Endothelial cell of umbilical vein (primary cell): ENCODE measurements around the genes SPATA31A7 and PGM5.

DNA sequence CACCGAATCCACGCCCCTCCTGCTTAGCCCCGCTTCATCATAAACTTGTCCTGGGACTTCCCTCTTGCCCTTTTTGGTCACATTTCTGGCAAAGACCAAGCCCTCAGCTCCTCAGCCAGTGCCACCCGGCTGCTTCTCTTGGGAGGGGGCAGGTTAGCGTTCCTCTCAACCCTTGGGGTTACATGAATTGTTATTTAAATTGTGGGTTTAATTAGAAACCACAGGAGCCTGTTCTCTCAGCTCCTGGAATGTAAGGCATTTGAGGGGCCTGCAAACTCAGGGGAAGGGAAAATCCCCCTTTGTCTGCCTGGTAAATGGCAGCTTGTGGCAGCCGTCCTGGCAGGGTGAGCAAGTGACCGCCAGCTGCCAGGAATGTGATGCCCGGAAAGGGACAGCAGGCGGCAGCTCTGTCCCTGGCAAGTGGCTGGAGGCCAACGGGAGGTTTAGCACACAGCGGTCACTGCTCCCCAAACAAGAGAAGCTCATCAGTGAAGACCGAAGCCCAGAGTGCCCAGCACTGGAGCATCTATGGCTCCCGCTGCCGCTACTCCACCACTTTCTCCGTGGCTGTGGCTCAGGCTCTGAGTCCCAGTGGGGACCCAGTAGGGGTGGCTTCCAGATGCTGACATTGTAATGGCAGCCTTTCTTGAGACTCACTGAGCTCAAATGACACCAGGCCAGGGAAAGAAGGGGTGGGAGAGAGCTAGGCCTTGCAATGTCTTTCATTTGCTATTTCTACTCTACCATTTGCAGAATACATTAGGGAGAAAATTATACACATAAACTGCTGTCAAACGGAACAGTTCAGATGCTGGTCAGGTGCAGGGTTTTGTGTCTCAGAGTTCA, 51.7 kb downstream of the SHB start:
- PRO-cap, result no peak
CAGE:
- cytosol, long polyA minus RNA, result no peak
- cytosol, long polyA plus RNA, result no peak
- long polyA plus RNA, result no peak
- nucleus, long polyA minus RNA, result no peak
- nucleus, long polyA plus RNA, result no peak

DNA sequence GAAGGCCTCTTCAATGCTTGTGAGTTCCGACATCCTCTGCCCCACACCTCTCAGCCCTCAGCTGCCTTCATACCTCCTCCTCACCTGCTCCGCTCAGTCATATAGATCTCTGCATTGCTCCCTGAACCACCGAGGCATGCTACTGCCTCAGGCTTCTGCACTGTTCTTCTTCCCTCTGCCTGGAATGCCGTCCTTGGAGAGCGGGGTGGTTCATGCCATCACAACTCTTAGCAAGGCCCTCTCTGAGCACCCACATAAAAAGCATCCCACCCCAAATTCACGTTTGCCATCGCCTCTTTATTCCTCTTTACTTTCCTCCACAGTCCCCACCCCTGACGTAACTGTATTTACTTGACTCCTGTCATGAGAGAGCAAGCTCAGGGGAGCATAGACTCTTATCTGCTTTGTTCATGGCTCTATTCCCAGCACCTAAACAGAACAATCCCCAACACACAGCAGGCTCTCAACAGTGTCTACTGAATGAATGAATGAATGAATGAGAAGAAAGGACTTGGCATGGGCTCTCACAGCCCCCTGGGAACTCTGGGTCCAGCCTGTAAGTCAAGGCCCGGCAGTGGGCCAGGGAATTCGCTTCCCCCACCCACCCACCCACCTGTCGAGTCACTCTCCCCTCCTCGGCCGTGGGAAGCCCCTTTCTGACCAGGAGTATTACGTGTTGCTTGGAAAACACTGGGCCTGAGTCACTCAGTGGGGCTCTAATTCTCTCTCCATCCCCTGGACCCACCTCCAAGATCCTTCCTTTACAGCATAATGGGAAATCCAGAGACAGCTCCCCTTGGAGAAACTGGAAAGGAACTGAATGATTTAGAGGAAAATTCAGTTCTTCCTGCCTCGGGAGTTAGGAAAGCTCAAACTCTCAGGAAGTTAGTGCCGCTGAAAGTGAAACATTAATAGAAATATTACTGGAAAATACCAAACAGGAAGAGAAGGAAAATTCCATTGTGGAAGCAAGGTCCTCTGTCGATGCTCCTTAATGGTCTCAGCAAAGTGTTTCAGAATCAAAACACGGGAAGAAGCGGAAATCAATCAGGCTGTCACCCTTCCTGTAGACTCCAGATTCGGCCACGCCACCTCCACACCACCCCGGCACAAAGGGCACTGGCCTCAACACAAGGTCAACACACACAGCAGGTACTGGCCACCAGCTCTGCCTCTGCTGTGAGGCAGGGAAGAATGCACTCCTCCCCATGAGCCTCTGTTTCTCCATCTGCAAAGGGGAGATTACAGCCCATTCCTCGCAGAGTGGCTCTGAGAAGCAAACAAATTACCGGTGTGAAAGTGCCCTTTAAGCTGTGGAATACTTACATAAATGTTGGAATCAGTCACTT, 9.9 kb downstream of the SHB start:
- PRO-cap, result bidirectional peak, plus-strand start at position 943 of the sequence, minus-strand start at position 658 of the sequence; unidirectional peak, minus-strand start at position 996 of the sequence
CAGE:
- cytosol, long polyA minus RNA, result no peak
- cytosol, long polyA plus RNA, result no peak
- long polyA plus RNA, result no peak
- nucleus, long polyA minus RNA, result no peak
- nucleus, long polyA plus RNA, result no peak

GRCh38 chr9:38074229-38074769, 5.3 kb upstream of the SHB start:
- PRO-cap, result bidirectional peak, plus-strand start at chr9:38074562, minus-strand start at chr9:38074417
CAGE:
- cytosol, long polyA minus RNA, result no peak
- cytosol, long polyA plus RNA, result no peak
- long polyA plus RNA, result no peak
- nucleus, long polyA minus RNA, result start-site peak on the minus strand at chr9:38074402-38074457, 69 reads; start-site peak on the plus strand at chr9:38074556-38074562, 21 reads
- nucleus, long polyA plus RNA, result no peak

DNA sequence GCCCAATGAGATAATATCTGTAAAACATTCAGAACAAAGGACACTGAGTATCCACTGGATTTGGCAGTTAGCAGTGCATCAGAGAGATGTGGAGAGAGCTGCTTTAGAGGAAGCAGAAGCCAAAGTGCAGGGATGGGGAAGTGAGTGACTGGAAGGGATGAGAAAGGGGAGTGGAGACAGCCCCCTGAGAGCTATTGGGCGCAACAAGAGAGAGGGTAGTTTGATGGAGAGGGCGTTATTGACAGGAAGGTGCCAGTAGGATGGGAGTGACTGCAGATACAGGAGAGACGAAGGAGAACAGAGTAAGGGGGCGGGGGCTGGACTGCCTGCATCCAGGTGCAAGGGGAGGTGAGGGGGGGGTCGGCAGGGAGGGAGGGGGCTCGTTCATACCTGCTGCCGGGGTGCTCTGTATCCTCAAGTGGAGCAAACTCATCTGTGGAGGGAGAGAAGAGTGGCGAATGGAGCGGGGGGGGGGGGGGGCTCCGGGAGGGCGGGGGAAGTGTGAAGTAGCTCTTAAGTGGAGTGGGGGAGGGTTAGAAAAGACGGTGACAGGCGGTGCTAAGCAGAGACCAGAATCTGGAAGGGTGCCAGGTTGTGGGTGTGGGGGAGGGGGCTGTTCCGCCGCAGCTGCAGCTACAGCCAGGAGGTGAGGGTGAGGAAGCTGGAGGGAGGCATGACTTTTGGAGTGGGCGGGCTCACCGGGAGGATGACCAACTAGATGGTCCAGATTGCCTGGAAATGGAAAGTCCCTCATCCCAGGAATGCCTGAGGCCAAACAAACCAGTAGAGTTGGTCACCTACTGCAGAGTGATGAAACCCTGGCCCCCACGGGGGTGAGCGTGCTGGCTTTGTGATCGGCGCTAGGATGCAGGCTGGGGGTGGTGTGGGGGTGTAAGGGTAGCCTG, 157.8 kb upstream of the SHB start:
- PRO-cap, result no peak
CAGE:
- cytosol, long polyA minus RNA, result no peak
- cytosol, long polyA plus RNA, result no peak
- long polyA plus RNA, result no peak
- nucleus, long polyA minus RNA, result no peak
- nucleus, long polyA plus RNA, result no peak

DNA sequence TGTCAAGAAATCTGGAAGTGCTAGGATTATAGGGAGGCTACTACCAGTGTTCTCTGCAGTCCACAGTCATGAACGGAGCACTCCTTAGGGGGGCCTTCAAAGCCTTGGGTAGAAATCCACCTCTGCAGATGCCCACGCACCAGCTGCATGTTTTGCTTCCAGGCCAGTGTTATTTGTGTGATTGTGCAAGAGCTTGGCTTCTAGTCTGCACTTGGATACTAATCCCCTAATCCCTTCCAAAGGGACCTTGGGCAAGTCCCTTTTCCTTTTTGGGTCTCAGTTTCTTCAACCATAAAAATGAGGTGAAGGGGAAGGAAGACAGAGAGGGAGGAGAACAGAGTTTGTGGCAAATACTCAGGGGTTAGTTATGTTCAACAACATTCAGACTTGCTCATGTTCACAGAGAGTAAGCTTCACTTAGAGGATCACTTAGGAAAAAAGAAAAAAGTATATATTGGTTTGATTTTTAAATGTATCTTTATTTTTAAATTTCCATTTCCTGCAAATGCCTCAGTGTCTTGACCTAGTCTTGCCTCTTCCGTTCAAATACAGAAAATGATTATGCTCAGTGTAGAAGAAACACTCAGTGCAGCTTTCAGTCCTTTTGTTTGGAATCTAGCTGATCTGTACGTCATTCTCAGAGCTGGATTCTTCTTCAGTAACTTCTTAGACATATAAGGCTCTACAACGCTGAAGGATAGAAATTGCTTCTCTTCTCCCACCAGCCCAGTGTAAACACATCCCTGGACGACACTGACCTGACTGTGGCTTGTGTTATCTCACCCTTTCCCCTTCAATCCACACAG, 3.4 kb upstream of the ALDH1B1 start:
- PRO-cap, result no peak
CAGE:
- cytosol, long polyA minus RNA, result no peak
- cytosol, long polyA plus RNA, result no peak
- long polyA plus RNA, result no peak
- nucleus, long polyA minus RNA, result no peak
- nucleus, long polyA plus RNA, result no peak

DNA sequence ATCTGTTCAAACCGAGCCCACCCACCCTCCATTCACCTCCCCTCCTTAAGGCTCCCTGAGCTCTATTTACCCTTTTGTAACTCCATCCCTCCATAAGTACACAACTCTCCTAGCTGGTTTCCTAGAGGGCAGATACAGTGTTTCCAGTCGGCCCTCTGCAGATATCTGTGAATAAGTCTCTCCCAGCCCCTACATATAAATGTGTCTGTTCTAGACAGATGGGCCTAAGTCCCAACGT, 461.8 kb upstream of the ZNG1F start:
- PRO-cap, result no peak
CAGE:
- cytosol, long polyA minus RNA, result no peak
- cytosol, long polyA plus RNA, result no peak
- long polyA plus RNA, result no peak
- nucleus, long polyA minus RNA, result no peak
- nucleus, long polyA plus RNA, result no peak

DNA sequence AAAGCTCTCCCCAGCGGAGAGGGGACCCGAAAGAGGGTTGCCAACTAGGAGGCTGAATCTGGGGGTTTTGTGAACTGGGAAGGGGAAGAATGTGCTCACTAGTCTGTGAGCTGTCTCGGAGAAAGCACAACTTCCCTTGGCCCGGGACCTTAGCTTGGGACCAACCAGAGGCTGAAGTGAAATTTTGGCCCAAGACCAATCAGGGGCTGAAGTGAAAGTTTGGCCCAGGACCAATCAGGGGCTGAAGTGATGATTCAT, 388.3 kb downstream of the CNTNAP3B start:
- PRO-cap, result bidirectional peak, plus-strand start outside the sequence, minus-strand start at position 134 of the sequence
CAGE:
- cytosol, long polyA minus RNA, result no peak
- cytosol, long polyA plus RNA, result no peak
- long polyA plus RNA, result no peak
- nucleus, long polyA minus RNA, result no peak
- nucleus, long polyA plus RNA, result no peak

- PRO-cap, result no peak
CAGE:
- cytosol, long polyA minus RNA, result no peak
- cytosol, long polyA plus RNA, result no peak
- long polyA plus RNA, result no peak
- nucleus, long polyA minus RNA, result no peak
- nucleus, long polyA plus RNA, result no peak
Observed at GRCh38 chr9:61189652-61190188, at the start of gene SPATA31A7. TSS of gene SPATA31A7 (plus strand) at chr9:61190036.

DNA sequence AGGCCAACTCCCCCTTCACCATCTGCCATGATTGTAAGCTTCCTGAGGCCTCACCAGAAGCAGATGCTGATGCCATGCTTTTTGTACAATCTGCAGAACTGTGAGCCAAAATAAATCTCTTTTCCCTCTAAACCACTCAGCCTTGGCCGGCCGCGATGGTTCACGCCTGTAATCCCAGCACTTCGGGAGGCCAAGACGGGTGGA, 1480.4 kb downstream of the SPATA31A7 start:
- PRO-cap, result no peak
CAGE:
- cytosol, long polyA minus RNA, result no peak
- cytosol, long polyA plus RNA, result no peak
- long polyA plus RNA, result no peak
- nucleus, long polyA minus RNA, result no peak
- nucleus, long polyA plus RNA, result no peak

DNA sequence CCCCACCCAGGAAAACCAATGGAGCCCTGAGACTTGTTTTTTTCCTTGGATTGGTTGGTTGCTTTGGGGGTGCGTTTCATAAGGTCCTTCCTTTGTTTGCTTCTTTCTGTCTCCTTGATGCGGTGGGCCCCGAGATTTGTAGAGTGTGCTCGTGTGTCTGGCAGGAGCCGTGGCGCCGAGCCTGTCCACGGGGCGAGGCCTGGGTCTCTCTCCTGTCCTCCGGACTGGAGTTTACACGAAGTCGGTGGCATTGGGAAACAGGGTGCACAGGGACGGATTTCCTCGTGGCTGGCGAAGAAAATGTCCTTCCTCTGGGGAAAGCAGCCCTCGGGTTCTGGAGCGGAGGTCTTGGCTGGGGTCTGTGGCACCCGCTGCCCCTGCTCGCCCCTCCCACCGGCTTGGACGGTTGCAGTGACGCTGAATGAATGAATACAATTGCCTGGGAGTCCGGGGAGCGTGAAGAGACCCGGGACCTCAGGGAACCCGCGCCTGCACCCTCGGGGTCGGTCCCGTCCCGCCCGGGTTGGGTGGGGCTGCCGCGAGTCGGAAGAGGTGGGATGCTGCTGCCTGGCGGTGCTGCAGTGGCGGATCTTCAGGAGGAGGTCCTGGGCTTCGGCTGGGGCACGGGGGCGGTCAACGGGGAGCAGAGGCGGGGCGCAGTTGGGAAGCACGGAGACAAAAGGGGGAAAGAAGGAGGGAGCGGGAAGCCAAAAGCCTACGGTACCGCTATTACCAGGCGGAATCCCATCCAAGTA, 1611.9 kb downstream of the SPATA31A7 start:
- PRO-cap, result unidirectional peak, plus-strand start at position 434 of the sequence; unidirectional peak, plus-strand start at position 581 of the sequence; unidirectional peak, plus-strand start at position 678 of the sequence
CAGE:
- cytosol, long polyA minus RNA, result no peak
- cytosol, long polyA plus RNA, result no peak
- long polyA plus RNA, result no peak
- nucleus, long polyA minus RNA, result start-site peak on the plus strand centred at position 459 of the sequence, 5 bp wide, 34 reads
- nucleus, long polyA plus RNA, result no peak

- PRO-cap, result unidirectional peak, plus-strand start at chr9:62898183
CAGE:
- cytosol, long polyA minus RNA, result no peak
- cytosol, long polyA plus RNA, result no peak
- long polyA plus RNA, result no peak
- nucleus, long polyA minus RNA, result no peak
- nucleus, long polyA plus RNA, result no peak
Observed at GRCh38 chr9:62897162-62898474, 1707.8 kb downstream of the SPATA31A7 start.

DNA sequence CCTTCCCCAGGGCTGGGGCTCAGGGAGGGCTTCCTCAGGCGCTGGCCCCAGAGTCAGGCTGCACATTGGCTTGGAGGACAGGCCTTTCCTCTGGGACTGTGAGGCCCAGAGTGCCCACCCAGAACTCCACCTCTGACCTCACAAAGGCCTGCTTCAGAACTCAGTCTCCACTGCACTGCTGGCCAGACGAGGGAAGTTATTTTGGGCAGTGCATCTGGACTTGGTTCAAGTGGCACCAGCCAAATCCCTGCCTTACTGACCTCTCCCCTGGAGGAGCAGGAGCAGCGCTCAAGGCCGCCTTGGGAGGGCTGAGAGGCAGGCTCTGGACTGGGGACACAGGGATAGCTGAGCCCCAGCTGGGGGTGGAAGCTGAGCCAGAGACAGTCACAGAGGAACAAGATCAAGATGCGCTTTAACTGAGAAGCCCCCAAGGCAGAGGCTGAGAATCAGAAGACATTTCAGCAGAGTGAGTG, 140.3 kb downstream of the FOXD4L4 start:
- PRO-cap, result no peak
CAGE:
- cytosol, long polyA minus RNA, result no peak
- cytosol, long polyA plus RNA, result no peak
- long polyA plus RNA, result no peak
- nucleus, long polyA minus RNA, result no peak
- nucleus, long polyA plus RNA, result no peak

DNA sequence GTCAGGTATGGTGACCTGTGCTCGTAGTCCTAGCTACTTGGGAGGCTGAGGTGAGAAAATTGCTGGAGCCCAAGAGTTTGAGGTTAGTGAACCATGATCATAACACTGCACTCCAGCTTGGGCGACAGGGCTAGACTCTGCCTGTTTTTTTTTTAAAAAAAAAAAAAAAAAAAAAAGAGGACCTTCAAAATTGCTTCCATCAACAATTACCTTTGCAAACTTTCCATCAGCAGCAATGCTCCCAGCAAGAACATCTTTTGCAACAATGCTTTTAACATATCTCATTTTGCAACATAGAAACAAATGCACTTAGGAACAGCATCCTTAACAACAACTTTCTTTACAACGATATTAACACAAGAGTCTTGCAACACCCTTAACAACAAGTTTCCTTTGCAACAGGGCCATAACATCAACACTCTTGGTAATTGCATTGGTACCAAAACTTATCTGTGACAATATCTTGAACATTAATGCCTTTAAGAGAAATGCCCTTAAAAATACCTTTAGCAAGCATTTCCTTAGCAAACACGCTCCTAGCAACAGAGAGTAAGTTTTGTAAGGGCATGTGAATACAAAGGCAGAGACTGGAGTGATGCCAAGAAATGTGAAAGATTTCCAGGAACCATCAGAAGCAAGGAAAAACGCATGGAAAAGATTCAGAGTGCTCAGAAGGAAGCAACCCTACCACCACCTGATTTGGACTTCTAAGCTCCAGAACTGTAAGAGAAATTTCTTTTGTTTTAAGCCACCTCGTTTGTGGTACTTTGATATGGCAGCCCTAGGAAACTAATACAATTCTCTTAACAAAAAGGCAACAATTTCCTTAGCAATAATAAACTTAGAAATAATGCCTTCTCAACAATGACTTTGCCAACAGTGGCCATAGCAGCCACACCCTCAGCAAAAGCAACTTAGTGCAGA, 42.1 kb downstream of the ZNF658 start:
- PRO-cap, result no peak
CAGE:
- cytosol, long polyA minus RNA, result no peak
- cytosol, long polyA plus RNA, result no peak
- long polyA plus RNA, result no peak
- nucleus, long polyA minus RNA, result no peak
- nucleus, long polyA plus RNA, result no peak

- PRO-cap, result no peak
CAGE:
- cytosol, long polyA minus RNA, result no peak
- cytosol, long polyA plus RNA, result no peak
- long polyA plus RNA, result no peak
- nucleus, long polyA minus RNA, result no peak
- nucleus, long polyA plus RNA, result no peak
Observed at GRCh38 chr9:68355940-68356480, 401 bp upstream of the PGM5 start.

DNA sequence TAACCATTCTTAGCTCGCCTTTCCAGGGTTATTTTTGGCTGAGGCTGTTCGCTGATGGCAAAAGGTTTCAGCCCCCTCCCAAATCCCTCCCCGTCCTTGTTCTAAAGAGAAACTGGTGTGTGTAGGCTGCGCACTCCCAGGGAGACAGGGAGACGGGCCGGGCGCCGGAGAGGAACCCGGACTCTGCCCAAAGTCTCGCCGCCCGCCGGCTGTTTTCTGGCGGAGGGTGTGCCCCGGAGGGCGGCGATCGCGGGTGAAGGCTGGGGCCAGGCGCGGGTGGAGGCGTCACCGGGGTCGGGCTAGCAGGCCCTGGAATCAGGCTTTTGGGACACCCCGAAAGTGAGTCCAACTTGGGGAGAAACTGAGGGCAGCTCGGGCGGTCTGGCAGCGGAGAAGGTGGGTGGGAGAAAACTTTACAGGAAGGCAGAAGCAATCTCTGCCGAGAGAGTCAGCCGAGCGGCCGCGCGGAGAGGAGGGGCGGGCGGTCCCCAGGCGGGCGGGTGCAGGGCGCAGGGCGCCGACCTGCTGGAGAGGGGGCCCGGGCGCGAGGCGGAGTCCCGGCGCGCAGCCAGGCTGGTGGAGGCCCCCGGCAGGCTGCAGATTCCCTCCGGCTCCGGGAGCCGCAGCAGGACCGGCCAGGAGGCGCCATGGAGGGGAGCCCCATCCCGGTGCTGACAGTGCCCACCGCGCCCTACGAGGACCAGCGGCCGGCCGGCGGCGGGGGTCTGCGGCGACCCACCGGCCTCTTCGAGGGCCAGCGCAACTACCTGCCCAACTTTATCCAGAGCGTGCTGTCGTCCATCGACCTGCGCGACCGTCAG, at the start of gene PGM5:
Gene PGM5, plus strand, starts transcription at position 131 of the 821 bp plus-strand sequence.
- PRO-cap, result no peak
CAGE:
- cytosol, long polyA minus RNA, result no peak
- cytosol, long polyA plus RNA, result no peak
- long polyA plus RNA, result no peak
- nucleus, long polyA minus RNA, result no peak
- nucleus, long polyA plus RNA, result no peak

DNA sequence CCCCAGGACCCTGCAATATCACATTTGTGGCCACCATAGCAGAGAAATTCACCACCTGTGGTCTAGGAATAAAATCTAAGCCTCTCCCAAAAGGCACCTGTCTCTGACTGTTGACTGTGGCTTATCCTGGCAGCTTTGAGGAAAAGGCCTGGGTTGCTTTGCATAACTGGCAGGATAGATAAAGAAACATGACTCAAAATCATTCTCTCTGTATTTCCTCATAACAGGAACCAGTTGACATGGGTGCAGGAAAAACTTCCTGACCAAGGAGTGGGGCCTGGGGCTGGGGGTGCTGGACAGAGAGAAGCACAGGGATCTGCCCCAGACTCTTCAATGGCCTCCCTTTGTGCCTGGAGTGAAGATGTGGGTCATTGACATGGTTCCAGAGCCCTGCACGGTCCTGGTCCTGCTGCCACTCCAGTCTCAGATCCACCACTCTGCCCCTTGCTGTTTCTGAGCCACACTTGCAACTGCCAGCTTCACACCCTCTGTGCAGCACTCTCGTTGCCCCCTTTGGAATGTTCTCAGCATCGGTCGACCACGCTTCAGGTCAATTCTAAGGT, 10.0 kb downstream of the PIP5K1B start:
- PRO-cap, result no peak
CAGE:
- cytosol, long polyA minus RNA, result no peak
- cytosol, long polyA plus RNA, result no peak
- long polyA plus RNA, result no peak
- nucleus, long polyA minus RNA, result no peak
- nucleus, long polyA plus RNA, result no peak

GRCh38 chr9:68904160-68904994, 109.5 kb downstream of the PRKACG start:
- PRO-cap, result no peak
CAGE:
- cytosol, long polyA minus RNA, result no peak
- cytosol, long polyA plus RNA, result no peak
- long polyA plus RNA, result no peak
- nucleus, long polyA minus RNA, result no peak
- nucleus, long polyA plus RNA, result no peak

DNA sequence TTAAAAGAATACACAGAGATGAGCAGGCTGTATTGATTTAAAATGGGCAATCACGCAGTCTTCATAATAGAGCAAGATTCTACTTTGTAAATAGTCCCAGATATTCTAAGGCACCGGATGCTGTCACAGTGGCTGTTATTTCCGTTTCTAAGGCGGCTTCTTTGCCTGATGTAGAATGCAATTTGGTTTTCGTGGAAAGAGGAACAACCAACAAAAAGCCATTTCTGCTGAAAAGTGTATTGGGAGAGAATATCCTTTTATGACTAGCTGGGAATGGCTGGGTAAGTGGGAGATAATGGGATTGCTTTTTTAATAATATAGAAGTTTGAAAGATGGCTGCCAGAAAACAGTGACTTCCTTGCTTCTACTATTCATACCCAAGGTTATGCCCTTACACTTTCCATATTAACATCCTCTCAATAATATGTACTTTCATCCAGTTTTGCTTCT, 17.4 kb downstream of the PRKACG start:
- PRO-cap, result no peak
CAGE:
- cytosol, long polyA minus RNA, result no peak
- cytosol, long polyA plus RNA, result no peak
- long polyA plus RNA, result no peak
- nucleus, long polyA minus RNA, result no peak
- nucleus, long polyA plus RNA, result no peak

DNA sequence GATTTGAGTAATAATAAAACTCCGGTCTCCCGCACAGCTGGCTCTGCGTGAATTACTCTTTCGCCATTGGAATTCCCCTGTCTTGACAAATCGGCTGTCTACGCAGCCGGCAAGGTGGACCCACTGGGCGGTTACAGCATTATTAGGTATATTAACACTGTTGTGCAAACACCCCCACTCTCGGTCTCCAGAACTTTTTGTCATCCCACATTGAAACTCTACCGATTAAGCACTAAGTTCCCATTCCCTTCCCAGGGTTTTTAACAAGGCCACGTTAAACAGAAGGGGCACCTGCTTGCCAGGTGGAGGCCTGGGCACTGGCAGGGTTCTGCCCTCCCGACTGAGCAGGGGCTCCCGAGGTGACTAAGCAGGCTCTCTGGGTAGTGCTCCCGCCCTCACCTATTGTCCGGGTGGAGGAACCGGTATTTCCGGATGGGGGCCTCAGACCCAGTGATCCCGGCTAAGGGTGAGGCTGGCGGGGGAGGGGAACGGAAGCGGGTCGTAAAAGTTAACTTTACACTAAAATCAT, 53.6 kb upstream of the TJP2 start:
- PRO-cap, result no peak
CAGE:
- cytosol, long polyA minus RNA, result no peak
- cytosol, long polyA plus RNA, result no peak
- long polyA plus RNA, result no peak
- nucleus, long polyA minus RNA, result no peak
- nucleus, long polyA plus RNA, result no peak

- PRO-cap, result no peak
CAGE:
- cytosol, long polyA minus RNA, result no peak
- cytosol, long polyA plus RNA, result no peak
- long polyA plus RNA, result no peak
- nucleus, long polyA minus RNA, result no peak
- nucleus, long polyA plus RNA, result no peak
Observed at GRCh38 chr9:69130159-69130684, 43.9 kb upstream of the TJP2 start.